Mesenteric fat pad (tissue), 1 donor: ENCODE results near the gene PLA2G5.

- PRO-cap = no peak
These were observed 3.2 kb downstream of the AKR7A3 start for GRCh38 chr1:19285473-19285738.

GRCh38 chr1:19341955-19342735 lies 30.0 kb downstream of the SLC66A1 start:
- PRO-cap = no peak

DNA sequence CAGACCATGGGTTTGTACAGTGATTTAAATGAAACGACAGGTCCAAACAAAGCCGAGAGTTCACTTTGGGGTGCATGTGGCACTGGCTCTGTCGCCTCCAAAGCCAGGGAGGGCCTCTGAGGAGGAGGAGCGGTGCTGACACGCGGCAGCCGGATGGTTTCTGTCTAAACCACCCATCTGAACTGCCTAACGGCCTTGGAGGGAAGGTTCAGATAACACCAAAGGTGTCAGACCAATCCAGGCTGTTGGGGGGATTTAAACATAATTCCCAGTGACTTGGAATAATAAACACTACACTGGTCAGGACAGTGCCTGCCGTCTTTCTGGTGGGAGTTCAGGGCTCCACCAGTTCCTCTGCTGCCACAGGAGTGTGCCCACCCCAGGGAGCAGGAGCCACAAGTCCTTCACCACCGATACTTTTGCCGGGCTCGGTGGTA lies 78.1 kb downstream of the SLC66A1 start:
- PRO-cap = no peak

DNA sequence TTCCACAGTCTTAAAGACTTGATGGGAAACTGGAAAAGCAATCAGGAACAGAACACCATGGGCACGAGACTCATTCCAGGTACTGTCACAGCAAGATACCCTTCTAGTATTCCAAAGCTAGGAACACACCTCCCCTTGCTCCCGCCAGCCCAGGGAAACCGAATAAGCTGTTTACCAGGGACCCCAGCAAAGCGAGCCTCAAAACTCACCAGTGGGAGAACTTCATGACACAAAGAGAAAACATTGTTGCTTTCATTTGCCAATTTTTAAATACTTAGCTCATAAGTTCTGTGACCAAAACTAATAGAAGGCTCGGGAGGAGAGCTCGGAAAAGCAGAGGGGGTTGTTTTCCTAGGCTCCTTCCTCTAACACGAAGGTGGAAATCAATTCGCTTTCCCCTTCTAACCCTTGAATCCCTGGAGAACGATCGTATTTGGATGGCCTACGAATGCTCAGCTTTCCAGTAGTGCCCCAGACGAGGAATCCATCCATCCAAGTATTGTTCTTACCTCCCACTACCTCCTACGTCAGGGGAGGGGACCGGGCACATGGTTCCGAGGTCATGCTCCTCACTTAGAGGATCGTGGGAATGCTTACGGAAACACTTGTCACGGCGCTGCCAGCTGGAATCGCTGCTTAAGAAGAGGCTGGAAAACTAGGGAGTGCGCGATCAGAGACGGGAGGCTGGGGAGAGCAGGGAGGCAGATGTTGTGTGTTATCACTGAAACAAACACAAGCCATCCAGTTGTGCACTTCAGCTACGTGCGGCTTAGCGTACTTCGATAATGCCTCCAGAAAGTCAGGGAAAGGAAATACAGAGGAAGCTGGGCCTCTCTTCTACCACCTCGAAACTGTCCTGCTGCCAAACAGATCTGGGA lies 47.5 kb downstream of the CAPZB start:
- PRO-cap = bidirectional peak, plus-strand start at position 669 of the sequence, minus-strand start at position 486 of the sequence

- PRO-cap = no peak
These were observed 26.6 kb downstream of the CAPZB start for GRCh38 chr1:19458730-19459244.

- PRO-cap = no peak
These were observed 3.6 kb downstream of the CAPZB start for GRCh38 chr1:19481712-19482250.

DNA sequence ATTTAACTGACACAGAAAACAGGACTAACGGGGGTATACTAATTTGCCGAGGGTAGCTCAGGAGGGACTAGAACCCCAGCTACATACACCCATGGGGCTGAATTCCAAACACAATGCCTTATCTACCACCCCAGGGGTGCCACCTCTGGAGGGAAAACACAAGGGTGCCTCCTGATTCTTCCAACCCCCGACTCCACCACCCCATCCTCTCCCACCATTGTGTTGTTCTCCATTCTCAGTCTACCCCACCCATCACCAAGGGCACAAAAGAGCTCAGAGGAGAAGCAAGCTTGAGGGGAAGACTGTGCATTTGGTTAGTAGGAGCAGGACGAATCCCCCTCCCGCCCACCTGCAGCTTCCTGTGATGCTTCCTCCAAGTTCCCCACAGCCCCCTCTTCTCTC lies 22.0 kb upstream of the CAPZB start:
- PRO-cap = no peak

DNA sequence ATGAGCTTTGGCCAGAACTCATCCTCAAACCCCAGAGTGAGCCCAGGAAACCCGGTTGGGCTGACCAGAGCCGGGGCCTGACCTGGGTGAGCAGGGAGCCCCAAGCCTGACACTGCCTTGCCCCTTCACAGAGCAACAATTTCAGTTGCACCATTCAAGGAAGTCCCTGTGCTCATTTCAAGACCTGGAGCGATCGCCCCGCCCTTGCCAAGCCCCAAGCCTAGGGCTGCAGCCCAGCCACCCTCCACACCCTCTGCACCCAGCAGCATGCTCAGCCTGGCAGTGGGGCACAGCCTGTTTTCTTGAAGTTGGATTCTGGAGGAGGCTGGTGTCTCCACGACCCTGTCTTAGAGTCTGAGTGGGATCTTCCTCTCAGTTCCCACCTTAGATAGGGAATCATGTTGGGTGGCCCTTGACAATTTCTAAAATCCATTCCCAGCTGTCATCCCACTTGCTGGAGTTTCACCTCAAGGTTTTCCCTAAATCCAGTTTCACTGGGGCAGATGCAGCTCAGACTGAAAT lies 2.4 kb downstream of the NBL1 start:
- PRO-cap = no peak

DNA sequence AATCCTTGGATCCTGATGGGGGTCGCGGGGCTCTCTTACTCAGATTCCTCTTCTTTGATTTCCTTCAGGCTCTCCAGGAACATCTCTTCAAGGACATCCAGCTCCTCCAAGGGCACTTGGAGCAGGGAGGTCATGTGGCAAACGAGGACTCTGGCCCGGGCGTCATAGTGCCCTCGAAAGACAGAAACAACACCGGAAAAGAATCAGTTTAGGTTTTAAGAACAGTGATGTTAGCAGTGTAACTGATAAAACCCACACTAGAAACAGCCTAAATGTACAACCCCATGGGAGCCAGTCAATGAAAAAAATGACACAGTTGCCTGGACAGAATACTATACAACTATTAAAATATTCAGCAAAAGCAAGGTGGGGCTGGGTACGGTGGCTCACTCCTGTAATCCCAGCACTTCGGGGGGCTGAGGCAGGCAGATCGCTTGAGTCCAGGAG lies 44.1 kb downstream of the TMCO4 start:
- PRO-cap = no peak

DNA sequence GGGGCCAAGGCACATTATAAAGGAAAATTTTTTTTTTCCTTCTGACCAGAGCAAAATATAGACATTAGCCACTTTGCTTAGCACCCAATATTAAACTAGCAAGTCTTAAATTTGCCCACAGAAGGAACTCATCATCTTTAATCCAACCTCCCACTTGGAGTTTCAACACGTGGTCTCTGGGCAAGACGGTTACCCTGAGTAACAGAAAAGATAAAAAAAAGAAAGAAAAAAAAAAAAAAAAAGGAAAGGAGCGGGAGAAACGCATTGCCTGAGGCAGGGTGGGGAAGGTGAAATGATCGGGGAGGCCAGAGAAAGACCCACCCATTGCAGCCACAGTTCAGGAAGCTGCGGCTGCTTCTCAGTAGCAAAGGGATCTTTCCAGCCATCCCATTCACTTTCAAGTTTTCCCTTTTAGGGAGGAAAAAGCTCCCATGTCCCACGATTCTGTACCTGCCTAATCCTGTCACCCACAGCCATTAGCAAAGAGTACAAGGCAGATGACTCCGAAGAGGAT lies 32.0 kb upstream of the OTUD3 start:
- PRO-cap = no peak

GRCh38 chr1:19861279-19861628 lies 20.9 kb upstream of the OTUD3 start:
- PRO-cap = no peak

- PRO-cap = no peak
These were observed at the start of gene PLA2G5 for GRCh38 chr1:20069895-20070608. Gene PLA2G5 (plus strand): TSS chr1:20070194.

- PRO-cap = no peak
These were observed 1.4 kb upstream of the PLA2G2C start for GRCh38 chr1:20187464-20188315.

GRCh38 chr1:20291169-20292067 lies 743 bp downstream of the VWA5B1 start:
- PRO-cap = no peak

- PRO-cap = no peak
These were observed 59.0 kb downstream of the CAMK2N1 start for GRCh38 chr1:20427001-20427497.

- PRO-cap = no peak
These were observed 634 bp downstream of the DDOST start for GRCh38 chr1:20660333-20661137.

DNA sequence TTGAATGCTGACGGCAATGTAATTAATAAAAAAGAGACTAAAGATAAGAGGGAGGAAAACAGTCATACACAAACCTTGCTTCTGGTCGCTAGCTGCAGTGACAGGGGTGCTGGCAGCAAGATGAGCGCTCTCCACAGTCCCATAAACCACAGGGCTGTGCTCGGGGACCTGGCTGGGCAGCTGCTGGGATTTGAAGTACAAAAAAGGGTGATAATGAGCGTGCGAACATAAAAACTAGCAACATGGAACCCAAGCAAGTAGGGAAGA lies 162.8 kb upstream of the HP1BP3 start:
- PRO-cap = no peak

- PRO-cap = no peak
These were observed 35.5 kb downstream of the EIF4G3 start for GRCh38 chr1:21140698-21142079.

GRCh38 chr1:21149389-21149835 lies 27.3 kb downstream of the EIF4G3 start:
- PRO-cap = no peak

- PRO-cap = no peak
These were observed 26.8 kb downstream of the EIF4G3 start for GRCh38 chr1:21149836-21150381.